Left ventricle myocardium (tissue), 1 donor: ENCODE data around the gene ENSG00000188897.

DNA sequence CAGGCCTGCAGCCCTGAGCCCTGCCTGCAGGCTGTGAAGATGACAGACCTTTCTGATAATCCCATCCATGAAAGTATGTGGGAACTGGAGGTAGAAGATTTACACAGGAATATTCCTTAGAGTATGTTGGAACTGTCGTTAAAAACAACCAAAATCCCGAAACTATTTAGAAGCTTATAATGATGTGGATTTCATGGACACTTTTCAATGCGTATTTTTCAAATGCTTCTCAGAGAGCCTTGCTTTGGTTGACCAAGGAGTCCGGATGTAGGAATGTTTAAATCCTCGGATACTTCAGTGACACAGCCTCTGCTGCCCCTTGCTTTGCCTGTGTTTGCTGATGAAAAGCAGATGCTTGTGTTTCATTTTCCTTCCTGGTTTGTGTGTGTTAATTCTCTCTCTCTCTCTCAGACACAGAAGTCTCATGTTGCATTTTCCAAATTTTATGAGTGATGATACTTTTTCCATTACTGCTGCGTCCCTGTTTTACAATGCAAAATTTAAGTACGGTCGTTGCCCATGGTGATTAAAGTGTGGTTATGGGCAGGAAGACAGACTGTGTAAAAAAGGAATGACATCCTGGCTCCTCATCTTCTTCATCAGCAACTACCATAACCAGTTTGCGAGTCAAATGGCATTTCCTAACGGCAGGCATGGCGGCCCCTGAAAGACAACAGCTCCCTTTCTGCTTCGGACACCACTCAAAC is 5.6 kb downstream of the RMI2 start:
- PRO-cap, result no peak

- PRO-cap, result no peak
Observed at GRCh38 chr16:11527065-11527264, at the start of gene ENSG00000188897. ENSG00000188897 (minus strand) TSS chr16:11527247.

- PRO-cap, result no peak
Observed at GRCh38 chr16:11538634-11539172, 11.7 kb upstream of the ENSG00000188897 start.

DNA sequence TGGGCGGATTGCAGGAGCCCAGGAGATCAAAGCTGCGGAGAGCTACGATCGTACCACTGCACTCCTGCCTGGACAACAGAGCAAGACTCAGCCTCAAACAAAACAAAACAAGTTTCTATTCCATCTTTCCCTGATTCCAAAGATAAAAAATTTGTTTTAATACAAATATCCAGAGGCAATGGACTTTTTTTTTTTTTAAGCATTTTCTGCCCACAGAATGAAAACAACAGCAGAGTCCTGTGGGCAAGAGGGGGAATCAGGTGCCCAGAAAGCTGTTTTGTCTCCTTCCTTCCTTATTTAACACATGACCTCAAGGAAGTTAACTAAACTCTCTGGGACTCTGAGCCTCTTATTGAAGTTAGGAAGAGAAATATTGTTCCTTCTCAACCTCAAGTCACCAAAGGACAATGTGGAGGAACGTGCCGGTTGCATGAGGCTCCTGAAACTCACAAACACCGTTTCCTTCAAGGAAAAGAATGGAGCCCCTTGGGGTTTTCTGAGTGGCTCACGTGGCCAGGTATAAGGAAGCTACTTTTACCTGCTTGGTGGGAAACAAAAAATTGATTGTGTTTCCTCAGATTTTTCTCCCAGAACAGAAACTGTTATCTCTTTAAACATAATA is 24.8 kb upstream of the ENSG00000188897 start:
- PRO-cap, result no peak

GRCh38 chr16:11582226-11582883 is 4.4 kb downstream of the LITAF start:
- PRO-cap, result no peak

DNA sequence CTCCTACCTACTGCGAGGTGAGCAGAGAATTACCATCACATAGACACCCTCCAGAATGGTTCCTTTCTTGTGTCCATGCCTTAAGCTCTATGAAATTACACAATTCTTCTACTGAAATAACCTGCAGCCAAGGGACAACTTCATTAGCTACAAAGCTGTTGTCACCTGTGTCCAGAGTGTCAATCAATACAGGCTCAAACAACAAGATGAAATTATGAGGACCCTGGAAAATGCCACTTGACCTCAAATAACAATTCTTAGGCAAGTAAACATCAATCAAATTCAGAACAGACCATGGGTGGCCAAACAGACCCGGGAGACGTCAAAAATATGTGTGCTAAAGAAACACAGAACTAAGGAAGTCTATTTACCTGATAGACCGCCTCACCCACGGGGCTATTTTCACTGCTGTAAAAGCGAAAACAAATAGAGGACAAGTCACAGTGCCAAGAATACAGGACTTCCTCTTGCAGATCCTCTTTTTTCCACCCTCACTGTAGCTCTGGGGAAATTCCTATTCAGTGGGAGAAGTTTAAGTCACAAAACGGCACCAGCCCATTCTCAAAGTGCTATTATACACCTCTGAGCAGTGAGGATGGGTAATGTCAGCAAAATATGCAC is 2.8 kb downstream of the LITAF start:
- PRO-cap, result no peak

DNA sequence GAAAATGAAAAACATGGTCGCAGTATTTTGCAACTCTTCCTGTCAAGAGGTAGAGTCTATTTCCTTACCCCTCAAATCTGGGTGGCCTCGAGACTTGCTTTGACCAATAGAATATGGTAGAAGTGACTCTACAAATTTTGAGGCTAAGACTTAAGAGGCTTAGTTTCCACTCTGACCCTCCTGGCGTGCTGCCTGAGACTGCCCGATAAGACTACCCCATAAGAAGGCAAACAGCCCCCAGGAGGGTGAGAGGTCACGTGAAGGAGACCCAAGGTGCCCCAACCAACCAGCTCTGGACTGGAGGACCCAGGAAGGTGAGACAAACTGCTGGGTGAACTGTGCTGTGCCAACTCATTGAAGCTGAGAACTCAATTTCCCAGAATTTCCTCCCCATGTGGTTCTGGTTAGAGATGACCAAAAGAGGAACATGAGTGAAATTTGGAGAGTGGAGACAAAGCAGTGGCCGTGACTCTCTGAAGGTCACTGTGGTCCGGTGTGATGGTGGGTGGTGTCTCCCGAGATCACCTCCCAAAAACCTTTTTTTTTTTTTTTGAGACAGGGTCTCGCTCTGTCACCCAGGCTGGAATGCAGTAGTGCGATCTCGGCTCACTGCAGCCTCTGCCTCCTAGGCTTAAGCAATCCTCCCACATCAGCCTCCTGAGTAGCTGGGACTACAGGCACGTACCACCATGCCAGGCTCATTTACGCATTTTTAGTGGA is 38.2 kb upstream of the LITAF start:
- PRO-cap, result no peak

GRCh38 chr16:11641150-11641774 is 27.0 kb upstream of the SNN start:
- PRO-cap, result no peak

- PRO-cap, result no peak
Observed at GRCh38 chr16:11668585-11669532, 604 bp downstream of the SNN start.

DNA sequence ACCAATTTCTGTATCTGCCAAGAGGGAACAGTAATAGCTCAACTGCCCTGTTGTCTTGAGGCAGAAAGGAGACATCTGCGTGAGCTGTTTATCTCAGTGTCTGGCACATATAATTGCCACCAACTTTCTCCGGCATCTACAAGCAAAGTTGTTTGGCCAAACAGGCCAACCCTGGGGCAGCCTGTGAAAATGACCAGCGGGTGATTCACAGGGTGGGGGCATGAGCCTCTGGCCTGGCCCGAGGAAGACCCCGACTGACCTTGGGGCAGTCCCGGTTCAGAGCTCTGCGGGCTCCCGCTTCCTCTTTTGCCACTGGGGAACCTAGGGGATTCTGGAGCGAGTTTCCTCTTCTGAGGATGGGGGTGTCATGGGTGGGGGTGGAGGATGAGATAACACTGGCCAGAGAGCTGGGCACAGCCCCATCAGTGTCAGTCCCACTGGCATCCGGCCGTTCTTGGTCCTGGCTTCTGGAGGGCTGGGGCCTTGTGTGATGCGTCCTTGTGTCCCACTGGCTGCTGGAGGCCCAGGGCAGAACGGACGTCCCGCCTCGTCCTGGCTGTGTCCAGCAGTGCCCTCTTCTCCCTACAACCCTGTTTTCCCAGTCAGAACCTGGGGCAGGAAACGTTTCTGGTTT is 1.4 kb downstream of the SNN start:
- PRO-cap, result no peak

DNA sequence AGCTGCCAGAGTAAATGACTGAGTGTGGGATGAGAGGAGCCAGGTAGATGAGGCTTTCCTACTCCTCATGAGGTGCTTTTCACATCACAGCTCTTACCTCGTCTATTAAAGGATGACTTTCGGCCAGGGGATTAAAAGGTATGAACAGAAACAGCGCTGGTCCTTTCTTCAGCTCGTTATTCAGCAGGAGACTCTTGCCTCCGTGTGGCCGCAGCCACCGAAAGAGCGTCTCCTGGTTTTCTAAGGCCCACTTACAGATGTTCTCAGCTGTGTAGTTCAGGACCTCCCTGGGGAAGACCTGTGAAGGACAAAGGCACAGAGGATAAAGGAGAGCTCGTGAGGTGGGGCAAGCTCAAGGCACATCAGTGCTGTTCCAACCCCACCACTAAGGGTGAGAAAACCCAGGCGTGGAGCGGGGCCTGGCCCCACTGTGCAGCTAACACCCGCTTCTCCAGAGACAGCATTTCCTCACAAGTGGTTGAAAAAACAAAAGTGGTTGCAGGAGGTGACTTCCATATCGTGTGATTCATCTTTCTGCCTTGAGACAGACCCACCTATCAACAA is 29.9 kb downstream of the SNN start:
- PRO-cap, result no peak

DNA sequence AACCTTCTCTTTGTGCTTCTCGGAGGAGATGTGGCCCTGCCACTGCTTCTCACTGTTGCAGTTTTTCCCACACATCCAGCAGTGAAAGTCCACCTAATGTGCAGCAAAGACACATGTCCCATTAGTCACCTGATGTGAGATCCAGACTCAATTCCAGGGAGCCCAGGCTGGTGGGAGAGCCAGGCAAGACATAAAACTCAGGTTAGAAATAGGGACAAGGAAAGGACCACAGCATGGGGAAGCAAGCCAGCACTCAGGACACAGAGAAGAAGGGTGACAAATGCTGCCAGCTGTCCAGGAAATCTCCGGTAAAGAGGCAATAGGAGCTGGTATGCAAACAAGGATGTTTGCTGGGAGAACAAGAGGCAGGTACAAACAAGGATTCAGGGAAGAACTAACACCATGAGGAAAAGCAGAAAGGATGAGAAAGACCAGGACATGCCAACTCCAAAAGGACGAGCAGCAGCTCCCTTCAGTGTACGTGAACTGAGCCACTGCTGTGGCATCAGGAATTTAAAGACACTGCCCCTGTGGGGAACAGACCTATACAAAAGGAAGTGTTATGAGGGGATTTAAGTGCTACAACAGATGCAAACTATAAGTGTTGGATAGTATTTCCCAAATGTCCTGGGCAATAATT is 10.2 kb upstream of the TXNDC11 start:
- PRO-cap, result no peak

DNA sequence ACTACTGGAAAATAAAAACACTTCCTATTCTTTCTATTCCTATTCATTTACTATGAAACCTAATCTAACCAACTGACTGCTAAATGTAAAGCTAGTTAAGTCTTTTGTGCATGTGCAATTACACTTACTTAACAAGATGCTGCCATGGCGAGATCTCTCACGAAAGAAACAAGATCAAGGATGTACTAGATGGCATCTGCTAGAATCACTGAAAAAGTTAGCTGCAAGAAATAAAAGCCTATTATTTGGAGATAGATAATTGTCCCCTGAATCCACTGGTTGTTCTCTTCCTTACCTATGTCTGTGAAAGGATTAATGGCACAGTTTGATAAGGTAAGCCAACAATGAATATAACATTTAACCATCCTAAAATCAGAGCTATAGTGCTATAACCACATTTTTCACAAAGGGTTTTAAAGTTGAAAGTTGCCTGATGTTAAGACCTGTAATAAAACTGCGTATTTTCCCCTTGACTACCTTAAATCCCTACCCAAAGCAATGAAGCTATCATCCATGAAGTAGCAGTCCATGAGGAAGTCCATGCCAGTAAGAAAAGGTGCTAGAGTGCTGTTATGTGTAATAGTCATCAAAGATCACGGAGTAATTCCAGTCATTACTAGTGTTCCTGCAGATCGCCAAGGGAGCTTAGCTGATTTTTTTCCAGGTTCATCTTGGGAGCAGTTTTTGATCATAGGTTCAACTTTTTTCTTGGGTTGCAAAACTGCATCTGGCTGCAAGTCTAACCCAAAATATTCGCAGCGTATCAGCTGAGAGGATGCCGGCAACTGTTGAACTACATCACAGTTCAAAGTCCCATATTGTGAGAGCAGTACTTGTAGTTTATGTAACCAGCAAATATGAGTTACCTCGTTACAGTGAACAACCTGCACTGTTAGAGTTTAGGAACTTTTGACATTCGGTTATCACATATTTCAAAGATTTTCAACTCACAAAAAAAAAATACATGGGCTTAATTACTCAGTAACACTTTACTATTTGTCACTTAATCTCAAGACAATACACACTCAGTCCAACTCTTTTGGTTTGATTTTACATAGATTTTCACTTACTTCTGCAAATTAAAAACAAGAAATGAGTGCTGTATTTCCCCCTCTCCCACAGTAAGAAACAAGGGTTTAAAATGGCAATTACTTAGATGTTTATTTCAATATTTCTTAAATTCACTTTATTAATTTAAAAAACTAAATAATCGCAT is 18.2 kb upstream of the RSL1D1 start:
- PRO-cap, result no peak

DNA sequence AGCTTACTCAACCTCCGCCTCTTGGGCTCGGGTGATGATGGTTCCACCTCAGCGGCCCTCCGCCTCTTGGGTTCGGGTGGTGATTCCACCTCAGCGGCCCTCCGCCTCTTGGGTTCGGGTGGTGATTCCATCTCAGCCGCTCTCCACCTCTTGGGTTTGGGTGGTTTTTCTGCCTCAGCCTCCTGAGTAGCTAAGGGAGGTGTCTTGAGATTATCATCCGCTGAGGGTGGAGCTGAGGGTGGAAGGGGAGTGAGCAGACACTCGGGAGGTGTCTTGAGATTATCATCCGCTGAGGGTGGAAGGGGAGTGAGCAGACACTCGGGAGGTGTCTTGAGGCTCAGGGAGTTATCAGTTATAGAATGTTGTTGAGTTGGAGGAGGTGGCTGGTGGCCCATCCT is 11.6 kb upstream of the GSPT1 start:
- PRO-cap, result no peak

GRCh38 chr16:12038486-12039087 is 62.1 kb downstream of the SNX29 start:
- PRO-cap, result no peak

DNA sequence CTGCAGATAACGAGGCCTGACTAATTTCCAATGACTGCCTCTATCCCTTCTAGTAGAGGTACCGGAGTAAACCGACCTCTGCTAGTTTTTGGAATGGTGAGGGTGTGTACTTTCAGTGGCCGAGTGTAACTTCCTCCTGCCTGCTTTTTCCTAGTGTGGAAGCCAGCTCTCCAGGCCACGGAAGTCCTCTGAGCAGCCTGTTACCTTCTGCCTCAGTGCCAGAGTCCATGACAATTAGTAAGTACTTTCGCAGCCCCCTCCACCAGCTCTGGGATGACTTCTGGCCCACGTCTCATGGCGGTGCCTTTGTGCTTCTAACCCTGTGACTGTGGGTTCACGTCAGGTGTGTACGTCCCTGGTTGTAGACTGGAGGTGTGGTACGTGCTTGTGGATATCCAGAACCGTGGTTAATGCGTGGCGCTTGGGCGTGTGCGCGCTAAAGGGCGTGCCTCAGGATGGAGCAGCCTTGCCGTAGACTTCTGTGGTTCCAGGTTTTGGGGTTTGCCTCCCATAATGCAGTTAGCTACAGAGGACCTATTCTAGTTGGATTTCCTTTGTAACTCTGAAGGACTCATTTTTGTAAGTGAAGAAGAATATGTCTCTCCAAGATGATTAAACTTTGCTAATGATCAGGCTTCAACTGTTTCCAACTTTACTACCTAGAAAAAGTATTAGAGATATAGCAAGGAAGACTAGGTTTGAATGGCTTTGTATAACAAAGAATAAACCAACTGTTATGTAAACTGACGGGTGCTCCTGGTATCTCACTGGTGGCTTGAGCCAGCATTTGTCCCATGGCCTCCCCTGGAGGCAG is 102.4 kb downstream of the SNX29 start:
- PRO-cap, result no peak

- PRO-cap, result no peak
Observed at GRCh38 chr16:12079962-12080653, 103.6 kb downstream of the SNX29 start.

GRCh38 chr16:12097250-12098174 is 121.0 kb downstream of the SNX29 start:
- PRO-cap, result no peak

DNA sequence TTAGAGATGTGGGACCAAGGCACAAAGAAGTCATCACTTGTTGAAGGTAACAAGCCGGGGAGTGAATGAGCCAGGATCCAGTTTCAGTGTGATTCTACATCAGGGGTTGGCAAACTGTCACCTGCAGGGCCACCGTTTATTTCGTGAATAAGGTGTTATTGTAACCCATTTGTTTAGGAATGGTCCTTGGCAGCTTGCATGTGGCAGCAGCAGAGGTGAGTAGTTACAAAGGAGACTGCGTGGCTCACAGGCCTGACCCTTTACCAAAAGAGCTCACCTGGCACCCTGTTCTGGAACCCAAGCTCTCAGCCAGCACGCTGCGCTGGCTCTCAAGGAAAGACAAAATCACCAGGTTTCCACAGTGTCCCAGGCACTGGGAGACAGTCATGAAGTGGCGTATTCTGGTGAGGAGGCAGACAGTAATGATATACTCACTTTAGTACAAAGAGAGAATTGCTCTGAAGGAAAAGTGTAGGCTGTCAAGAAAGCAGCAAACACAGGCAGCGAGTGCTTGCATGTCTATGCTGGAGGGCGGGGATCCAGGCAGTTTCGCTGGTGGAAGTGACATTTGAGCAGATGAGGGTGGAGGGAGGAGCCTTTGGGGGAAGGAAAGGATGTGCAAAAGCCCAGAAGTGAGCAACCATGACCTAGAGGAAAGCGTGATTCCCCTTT is 191.3 kb downstream of the SNX29 start:
- PRO-cap, result no peak

GRCh38 chr16:12289028-12289779 is 312.7 kb downstream of the SNX29 start:
- PRO-cap, result no peak